Cardiac fibroblast (primary cell): ENCODE measurements around the gene TENM3.

DNA sequence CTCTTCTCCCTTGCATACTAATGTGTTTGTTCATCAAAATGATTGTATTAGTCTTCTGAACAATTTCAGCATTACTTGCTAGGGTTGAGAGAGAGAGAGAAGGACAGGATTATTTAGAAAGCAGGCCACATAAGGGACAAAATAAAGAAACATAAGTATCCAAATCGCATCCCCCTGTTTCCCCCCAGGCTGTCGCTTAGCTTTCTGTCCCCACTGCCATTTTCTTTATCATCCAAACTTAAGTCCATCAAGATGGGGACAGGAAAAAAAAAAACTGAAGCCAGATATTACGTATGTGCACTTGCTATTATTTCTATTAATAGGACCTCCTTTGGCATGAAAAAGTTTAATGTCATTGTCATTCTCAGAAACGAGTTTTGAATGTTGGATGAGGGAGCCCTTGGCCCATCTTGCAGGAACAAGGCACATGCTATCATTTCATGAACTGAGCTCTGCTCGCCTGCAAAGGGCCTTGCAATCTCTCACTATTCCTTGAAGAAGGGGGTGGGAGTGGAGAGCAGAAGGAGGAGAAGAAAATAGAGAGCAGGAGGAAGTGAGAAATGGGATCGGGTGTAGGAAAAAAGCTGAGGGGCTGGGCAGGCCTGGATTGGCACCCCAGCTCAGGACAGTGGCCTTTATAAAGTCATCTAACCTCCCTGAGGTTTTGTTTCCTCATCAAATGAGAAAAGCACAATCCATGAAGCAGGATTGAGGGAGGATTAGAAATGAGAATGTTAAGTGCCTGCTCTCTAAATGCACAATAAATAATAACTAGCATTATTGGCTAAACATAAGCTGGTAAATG, 34.2 kb upstream of the SPATA4 start:
- RRBS = no CpG with 5 or more reads among the region's 6 CpGs

DNA sequence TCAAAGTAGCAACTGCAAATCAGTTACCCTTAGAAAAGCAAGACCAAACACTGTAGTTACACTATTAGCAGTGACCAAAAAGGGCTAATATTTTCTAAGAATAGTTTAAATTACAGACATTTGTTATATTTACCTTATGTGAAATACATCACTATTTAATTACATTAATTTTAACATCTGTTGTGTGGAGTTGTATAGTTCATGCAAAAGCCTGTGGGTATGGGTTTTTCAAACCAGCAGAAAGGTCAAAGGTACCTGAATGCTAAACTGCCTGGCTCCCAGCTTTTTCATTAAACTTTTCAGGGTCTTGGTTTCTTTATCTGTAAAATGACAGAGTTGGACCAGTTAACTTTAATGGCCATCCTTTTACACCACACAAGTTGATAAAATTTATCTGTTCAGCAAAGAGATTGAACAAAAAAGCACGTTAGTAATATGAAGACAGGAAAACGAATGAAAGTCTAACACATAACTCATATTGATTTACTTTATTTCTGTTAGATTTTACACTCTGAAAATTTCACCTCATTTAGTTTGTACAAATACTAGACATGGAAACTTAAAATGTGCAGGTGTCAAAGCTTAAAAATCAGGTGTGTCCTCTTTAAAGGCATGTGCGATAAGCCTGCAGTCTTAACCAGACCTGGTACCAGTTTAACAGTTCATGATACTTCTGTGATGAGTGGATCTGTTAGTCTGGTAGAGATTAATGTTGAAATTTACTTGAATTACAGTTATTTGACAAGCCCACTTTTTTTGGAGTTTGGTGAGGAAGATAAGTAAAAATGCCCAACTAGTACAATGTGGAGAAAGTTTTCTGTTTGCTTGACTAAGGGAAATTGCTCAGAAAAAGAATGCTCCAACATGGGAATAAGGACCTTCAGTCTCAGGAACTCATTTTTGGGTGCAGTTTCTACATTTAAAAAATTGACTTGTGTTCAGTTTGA, 10.2 kb downstream of the SPCS3 start:
- RRBS = no CpG with 5 or more reads among the region's 3 CpGs

- RRBS = no CpG with 5 or more reads among the region's 2 CpGs
Observed at GRCh38 chr4:176330923-176331459, 11.2 kb downstream of the SPCS3 start.

GRCh38 chr4:176380582-176381295, 61.0 kb downstream of the SPCS3 start:
- RRBS = no CpG with 5 or more reads among the region's 8 CpGs

GRCh38 chr4:176498769-176499290, 179.1 kb downstream of the SPCS3 start:
- RRBS = no CpG with 5 or more reads among the region's 4 CpGs

DNA sequence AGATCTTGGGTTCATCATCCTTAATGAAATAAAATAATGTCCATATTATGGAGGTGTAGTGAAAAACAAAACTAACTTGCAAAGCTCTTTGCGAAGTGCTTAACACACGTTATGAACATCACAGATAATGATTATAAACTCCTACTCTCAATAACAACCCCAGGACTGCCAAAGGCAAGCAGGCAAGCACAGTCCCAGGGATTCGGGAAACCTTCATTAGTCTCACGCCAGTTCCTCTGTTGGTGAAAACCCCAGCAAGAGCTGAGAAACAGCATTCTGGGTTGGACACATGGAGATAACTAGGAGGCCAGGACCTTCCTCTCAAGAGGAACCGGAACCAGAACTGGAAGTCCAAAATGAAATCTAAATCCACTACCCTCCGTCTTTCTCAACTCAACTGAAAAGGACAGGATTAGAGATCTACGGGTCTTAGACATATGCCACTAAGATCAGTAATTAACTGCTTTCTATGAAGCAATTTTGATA, 3.8 kb downstream of the VEGFC start:
- RRBS = no CpG with 5 or more reads among the region's 7 CpGs

- RRBS = no CpG with 5 or more reads among the region's 11 CpGs
Observed at GRCh38 chr4:176791389-176792087, 1.2 kb downstream of the VEGFC start.

DNA sequence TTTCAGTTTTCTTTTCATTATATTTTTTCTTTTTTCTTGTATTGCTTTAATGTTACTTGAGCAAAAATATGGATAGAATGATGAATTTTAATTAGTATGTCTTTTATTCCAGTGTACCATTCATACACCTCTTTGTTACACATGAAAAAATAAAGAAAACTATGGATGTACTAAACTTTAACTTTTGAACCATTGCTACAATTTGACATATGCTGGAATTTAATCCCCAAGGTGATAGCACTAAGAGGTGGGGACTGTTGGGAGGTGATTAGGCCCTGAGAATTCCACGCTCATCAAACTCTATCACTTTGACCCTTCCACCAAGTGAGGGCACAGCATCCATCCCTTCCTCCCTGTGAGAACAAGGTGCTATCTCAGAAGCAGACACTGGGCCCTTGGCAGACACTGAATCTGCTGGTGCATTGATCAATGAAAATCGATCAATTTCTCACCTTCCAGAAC, 112.8 kb upstream of the VEGFC start:
- RRBS = no CpG with 5 or more reads among the region's 2 CpGs

- RRBS = no CpG with 5 or more reads among the region's 4 CpGs
Observed at GRCh38 chr4:180057482-180057823, 2185.7 kb upstream of the TENM3 start.

GRCh38 chr4:180059531-180060039, 2183.6 kb upstream of the TENM3 start:
- RRBS = no CpG with 5 or more reads among the region's 23 CpGs

DNA sequence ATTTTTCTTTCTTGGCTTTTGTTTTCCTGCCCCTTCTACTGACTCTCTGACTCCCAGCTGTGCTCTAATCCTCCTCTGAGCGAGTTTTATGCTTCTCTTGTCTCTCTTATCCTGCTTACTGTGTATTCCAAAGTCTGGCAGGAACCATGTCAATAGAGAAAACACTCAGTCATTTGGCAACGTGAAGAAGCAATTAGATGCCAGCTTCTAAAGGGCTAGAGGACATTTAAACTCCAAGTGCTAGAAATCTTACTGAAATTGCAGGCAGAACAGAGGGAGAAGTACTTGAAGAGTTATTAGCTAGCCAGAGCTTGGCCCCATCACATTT, 984.6 kb upstream of the TENM3 start:
- RRBS = no CpG with 5 or more reads among the region's 2 CpGs

- RRBS = no CpG with 5 or more reads among the region's 3 CpGs
Observed at GRCh38 chr4:181293007-181293377, 950.2 kb upstream of the TENM3 start.

GRCh38 chr4:182142496-182143602, 100.4 kb upstream of the TENM3 start:
- RRBS = 1% methylated on average over 10 of the region's 68 CpGs

- RRBS = 2% methylated on average over 59 of the region's 75 CpGs
Observed at GRCh38 chr4:182144626-182145090, 98.5 kb upstream of the TENM3 start.

GRCh38 chr4:182145091-182145439, 98.1 kb upstream of the TENM3 start:
- RRBS = no CpG with 5 or more reads among the region's 21 CpGs

DNA sequence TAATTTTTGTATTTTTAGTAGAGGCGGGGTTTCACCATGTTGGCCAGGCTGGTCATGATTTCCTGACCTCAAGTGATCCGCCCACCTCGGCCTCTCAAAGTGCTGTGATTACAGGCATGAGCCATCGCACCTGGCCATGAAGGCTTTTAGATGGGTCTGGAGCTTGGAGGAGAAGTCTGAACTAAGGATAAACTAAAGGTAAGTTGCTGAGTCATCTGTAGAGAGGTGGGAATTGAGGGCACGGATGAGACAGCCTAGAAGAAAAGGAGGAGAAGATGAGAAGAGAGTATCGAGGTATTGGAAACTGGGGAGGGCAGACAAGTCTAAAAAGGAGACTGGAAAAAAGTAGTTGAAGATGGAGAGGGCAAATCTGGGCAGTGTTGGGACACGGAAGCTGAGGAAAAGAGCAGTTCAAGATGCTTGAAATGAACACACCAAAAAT, at the start of gene TENM3:
TSS of gene TENM3 (plus strand) at position 124 of the 442 bp plus-strand sequence.
- RRBS = no CpG with 5 or more reads among the region's 7 CpGs

DNA sequence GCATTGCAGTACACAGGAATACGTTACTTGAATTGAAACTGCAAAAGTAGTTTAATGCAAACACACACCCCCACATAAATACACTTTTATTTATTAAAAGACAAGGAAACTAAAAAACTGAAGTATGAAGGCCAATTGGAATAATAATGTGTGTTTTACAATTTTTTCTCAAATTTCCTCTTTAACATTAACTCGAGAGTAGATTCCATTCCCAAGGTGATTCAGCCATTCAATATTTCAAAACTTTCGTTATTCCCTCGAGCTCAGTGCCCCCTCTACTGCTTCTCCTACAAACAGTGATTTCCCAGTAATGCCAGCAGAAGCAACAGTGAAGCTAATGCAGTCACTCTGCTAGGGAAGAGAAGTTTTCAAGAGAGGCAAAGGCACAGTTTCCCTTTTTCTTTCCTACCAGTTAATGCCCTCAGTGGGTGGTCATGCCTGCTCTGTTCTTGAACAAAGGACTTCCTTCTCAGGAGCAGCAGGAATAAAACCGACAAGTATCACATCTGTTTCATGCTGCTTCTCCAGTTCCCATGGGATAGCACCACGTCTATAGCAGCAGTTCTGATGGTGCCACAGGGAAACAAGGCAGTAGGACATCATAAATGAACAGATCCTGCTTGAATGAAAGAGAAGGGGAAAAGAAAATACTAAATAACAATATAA, 317.1 kb downstream of the TENM3 start:
- RRBS = no CpG with 5 or more reads among the region's 6 CpGs

- RRBS = no CpG with 5 or more reads among the region's 15 CpGs
Observed at GRCh38 chr4:182897904-182898661, 19.1 kb downstream of the DCTD start.

DNA sequence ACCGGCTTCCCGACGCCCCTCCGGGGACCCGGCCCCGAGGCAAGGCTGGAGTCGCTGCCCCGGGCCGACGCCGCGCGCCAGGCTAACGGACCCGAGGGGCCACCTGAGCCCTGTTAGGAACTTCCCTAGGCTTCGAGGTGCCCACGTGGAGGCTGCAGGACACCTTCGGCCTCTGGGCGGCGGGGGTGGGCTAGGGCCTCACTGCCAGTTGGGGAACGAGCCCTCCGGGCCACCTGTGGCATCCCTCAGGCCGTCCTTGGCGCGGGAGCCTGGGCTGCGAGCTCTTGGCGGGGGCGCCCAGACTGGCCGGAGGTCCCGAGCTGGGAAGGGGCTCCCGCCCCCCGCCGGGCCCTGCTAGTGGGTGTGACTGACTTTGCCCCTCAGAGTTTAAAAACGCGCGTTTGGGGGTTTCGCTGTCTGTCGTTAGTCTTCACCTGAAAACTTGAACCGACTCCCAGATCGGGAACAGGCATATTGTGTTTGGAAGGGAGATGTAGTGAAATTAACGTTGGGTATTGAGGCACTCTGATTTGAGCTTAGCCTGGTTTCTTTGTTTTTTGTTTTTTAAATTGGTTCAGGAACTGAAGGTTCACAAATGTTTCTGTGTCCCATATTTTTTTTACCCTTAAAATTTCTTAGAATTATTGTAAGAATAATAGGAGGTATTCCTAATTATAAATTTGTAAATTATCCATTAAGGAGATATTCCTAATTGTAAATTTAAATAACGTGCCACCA, 916 bp downstream of the WWC2 start:
- RRBS = under 1% methylated on average over 8 of the region's 42 CpGs

DNA sequence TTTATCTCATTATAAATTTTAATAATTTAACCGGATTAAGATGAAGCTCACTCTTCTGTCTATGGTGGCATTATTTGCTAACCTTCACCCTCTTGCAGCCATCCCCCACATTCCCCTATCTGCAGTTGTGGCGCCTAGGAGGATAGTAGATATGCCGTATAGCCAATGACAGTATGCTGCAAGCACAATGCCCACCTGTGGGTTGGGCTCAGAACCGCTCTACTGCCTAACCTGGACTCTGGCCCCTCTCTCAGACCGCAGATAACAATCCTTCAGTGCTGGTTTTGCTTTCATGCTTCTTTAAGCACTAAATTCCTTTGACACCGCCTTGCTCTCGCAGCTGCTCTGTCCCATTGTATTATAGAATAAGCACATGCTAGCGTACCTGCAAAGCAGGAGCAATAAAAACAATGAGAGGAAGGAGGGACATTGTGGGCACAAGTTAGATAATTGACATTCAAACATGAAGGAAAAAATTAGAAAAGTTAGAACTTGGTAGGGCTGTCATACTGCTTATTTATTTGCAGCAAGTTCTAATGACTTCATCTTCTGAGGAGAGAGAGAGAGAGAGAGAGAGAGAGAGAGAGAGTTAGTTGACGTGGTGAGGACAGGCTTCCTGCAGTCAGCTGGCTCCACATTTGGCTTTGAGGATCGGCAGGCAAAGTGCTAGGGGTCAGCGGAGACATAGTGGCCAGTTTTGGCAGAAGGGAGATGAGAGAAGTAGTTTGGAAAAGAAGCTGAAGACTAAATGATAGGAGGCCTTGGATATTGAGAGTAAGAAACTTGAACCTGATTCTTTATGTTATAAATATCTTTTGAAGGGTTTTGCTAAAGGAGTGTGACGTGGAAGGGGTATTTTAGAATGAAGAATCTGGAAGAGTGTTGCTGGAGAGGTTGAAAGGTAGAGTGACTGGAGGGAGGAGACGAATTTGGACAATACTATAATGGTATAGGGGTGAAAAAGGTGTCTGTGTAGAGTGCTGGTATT, 55.9 kb downstream of the WWC2 start:
- RRBS = no CpG with 5 or more reads among the region's 13 CpGs